Airway epithelial cell (primary cell): ENCODE data around the gene CBY3.

DNA sequence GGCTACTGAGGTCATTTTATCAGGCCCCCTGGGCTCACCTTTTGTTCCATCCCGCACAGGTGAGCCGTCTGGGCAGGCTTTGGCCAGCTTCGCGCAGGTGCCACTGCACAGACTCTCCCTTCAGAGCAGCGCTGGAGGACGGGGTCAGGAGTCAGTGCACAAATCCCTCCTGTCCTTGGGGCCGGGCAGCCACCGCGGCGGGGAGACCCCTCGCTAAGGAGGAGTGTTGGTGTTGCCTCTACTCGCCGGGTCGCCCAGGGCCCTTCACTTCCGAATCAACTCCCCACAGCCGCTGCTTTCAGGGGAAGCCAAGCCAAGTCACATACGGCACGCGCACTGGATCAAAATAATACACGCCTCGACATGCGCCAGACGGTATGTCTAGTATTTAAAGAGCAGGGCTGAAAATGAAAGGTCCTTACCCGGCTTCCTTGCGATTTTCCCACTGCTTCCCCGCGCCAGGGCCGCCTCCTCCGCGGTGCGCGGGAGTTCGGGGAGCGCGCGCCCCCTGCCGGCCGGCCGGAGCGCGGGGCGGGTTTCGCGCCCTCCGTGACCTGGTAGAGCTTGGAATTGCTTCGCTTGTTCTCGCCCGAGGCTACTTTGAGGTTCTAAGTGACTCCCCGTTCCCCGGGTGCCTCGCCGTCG, 10.7 kb upstream of the HNRNPH1 start:
- RAMPAGE, long total RNA = no peak

GRCh38 chr5:179680929-179681203, at the start of gene CBY3:
Gene CBY3, minus strand, starts transcription at chr5:179681034.
- RAMPAGE, long total RNA = no peak

DNA sequence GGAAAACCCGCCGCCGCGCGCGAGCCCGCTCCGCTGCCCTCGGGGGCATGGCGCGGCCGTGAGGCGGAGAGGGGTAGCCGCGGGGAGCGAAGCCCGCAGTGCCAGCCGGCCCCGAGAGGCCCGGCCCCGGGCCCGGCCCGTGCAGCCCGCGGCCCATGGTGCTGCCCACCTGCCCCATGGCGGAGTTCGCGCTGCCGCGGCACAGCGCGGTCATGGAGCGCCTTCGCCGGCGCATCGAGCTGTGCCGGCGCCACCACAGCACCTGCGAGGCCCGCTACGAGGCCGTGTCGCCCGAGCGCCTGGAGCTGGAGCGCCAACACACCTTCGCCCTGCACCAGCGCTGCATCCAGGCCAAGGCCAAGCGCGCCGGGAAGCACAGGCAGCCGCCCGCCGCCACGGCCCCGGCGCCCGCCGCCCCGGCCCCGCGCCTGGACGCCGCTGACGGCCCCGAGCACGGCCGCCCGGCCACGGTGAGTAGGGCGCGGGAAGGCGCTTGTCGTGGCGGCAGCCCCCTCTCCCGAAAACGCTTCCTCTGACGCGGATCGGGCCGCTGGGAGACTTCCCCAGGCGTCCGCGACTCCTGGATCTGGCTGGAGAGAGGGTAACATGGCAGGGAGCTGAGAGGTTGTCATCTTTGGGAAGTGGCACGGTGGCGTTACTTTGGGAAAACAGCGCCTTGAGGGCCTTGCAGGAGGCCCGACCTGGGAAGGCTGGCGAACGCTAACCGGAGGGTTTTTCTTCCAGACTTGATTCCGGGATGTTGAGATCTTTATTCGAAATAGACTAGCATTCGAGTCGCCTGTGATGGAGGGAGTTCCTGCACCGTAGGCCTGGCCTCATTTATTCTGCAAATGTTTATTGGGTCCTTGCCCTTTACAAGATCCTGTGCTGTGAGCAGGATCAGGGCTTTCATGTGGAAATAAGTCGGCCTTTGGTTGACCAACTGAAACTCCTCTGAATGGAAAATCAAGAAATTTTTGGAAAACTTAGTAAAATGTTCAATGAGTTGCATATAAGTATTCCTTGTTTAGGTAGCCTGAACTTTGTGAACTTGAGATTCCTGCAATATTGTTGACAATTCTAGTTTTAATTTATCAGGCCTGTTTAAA, 690 bp downstream of the MAML1 start:
- RAMPAGE, long total RNA = no peak

DNA sequence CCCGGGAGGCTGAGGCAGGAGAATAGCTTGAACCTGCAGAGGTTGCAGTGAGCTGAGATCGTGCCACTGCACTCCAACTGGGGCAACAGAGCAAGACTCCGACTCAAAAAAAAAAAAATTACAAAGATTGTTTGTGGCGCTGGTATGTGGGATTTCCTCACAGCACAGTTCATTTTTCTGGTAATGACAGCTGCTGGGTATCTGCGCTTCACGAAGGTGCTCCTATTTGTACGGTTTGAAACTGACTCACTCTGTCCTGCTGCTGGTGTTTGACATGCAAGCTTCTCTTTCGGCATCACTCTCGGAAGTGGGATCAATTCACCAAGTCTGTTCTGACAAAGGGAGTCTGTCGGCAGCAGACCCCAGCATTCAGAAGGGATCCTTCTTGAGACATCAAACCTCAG, 26.3 kb downstream of the MAML1 start:
- RAMPAGE, long total RNA = no peak

DNA sequence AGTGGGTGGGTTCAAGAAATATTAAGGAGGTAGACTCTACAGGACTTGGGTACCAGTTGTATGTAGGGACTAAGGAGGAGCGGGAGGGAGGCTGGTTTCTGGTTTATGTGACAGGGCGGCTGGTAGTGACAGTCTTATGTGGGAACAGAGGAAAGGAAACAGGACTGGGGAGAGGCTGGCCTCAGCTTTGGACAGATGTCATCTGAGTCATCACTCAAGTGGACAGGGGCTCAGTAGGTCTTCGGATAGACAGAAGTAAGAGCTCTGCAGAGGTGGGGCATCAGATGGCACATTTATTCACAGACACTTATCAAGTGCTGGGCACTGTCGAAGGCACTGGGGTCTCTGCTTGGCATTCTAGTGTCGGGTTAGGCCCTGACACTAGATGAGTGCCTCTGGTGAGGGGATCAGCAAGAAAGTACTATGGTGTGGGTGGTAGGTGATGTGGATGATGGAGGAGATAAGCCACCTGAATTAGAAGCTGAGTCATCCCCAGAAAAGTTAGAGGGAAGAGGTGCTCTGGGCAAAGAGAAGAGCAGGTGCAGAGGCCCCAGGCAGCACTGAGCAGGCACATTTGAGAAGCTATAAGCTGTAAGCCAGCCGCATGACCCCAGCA, 27.4 kb downstream of the MAML1 start:
- RAMPAGE, long total RNA = no peak

- RAMPAGE, long total RNA = no peak
Observed at GRCh38 chr5:180000863-180001761, 70.4 kb downstream of the RNF130 start.

DNA sequence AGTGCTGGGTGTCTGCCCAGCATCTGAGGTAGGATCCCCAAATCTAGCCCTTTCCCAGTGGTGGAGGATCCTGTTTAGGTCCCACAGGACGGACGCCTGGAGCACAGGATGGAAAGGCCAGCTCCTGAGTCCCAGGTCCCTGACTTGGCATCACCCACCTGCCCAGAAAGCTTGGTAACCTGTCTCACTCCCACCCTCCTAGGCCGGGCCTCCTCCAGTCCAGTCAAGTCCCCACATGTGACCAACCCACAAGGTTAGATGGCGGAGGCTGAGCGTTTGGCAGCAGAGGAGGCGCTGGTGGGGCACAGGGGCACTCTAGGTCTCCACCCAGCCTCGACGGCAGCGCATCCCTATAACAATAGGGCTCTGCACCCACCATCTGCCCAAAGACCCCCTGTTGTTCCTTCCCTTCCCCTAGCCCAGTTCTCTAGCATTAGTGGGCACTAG, 28.2 kb downstream of the GFPT2 start:
- RAMPAGE, long total RNA = no peak

DNA sequence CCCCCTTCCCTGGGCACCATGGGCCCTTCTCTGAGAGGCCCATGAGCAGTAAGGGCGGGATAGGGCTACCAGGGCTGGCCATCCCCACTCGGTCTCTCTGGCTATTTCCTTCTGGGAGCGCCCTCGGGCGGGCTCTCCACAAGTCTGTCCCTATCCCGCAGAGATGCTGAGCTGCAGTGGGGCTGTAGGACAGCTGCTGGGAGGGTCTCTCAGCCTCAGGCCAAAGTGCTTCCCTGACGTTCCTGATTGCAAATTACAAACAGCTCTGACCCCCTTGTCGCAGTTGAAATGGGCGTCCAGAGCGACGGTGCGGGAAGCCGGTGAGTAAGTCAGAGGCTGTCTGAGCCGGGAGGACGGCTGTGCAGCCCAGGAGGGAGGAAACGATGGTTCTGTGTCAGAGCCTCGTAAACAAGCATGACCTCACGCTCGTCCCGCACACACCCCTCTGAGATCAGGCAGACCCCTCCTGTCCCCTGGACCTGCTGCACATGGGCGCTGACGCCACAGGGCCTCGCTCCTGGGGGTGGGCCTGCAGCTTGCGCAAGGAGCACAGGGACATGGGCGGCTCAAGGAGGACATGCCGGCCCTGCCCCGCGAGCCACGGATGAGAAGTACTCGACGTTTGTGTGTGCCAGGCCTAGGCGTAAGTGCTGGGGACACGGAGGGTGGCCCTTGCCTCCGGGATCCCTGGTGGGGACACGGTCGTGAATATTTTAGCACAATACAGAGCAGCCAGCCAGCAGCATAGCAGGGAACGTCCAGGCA, 36.4 kb upstream of the GFPT2 start:
- RAMPAGE, long total RNA = no peak

GRCh38 chr5:180494042-180494286, 215 bp upstream of the CNOT6 start:
- RAMPAGE, long total RNA = no peak

DNA sequence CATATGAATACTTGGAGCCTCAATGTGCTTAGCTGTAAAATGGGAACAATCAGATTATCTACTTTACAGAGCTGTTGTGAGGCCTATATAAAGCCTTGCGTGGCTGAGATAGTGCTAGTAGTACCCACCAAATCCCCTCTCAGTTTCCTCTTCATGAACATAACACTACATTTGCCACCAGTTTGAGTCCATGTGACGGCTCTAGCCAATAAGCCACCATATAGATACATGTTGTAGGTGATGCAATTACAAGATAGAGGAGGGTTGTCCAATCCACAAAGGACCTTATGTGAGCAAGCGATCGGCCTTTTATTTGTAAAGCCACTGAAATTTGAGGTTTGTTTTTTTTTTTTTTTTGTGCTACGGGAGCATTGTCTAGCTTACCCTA, 19.1 kb upstream of the MGAT1 start:
- RAMPAGE, long total RNA = no peak

- RAMPAGE, long total RNA = no peak
Observed at GRCh38 chr5:180830061-180830784, 27.6 kb upstream of the MGAT1 start.

DNA sequence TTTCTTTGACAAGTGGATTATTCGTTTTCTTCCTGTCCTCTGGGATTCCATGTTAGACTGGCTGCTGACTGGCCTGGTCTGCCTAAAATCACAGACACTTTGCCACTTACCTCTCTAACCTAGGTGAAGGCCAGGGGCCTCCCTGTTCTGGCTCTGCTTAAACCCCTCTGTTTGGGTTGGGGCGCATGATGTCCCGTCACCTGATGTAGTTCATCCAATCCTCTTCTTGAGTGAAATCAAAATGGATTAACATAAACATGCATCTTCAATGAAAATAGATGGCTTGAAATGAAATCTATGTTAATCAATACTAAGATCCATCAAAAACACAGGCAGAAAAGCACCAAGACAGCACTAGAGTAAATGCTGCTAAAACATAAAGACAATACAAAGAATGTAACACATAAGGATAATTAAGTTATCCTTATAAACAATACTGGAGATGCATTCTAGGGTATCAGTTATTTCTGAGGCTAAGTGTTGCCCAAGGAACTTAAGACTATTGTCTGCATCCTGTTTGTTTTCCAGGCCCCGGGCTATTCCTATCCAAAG, 5.0 kb downstream of the ZFP62 start:
- RAMPAGE, long total RNA = no peak

- RAMPAGE, long total RNA = no peak
Observed at GRCh38 chr5:181101118-181101545, 29.8 kb downstream of the OR2V1 start.

DNA sequence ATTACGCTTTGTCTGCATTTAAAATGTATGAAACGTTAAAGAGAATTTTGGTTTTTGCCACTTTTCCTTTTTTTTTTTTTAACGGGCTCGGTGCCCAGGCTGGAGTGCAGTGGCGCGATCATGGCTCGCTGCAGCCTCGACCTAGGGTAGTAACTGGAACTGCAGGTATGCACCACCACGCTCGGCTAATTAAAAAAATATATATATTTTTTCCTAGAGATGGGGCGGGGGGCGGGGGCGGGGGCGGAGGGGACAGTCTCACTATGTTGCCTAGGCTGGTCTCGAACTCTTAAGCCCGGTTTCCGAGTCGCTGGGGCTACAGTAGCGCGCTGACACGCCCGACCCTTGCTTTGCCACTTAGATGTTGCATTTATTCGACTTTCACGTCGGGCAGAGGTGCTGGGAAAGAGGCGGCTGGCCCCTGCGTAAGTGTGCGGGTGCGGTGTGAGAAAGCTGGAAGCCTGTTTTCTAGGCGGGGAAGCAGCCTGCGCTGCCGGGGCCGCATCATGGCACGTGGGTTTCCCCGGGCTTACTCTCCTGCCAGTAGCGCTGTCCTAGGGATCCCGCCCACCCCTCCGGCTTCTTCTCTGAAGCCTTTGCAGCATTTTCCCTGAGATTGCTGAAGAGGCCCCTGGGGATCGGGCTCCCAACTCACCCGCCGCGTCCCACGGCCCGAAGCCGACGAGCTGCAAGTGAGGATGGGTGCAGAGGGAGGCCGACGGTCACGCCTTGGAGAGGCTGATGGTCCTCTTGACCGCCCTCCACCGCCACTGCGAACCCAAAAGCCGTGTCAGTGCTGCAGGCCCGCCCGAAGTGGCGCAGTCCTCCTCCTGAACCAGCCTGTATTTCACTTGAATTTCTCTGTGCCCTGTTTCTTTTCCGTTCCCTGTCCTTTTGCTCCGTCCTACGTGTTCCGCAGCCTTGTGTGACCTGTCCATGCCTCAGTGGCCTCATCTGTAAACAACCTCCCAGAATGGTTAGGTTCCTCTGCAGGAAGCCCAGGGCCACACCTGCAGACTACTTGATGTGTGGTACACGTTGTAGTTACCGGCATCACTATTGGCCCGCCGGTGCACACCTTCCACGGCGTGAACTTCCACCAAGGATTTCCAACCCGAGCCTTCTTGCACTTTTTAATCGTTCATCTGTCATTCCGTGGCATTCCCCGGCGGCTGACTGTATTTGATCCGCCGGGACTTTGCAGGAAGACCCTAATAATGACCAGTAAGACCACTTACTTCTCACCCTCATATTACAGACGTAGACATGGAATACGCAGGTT, 5.8 kb upstream of the TRIM41 start:
- RAMPAGE, long total RNA = no peak